Neural progenitor cell (in vitro differentiated cells): ENCODE results near the genes ACKR4, ACAD11 and NPHP3.

DNA sequence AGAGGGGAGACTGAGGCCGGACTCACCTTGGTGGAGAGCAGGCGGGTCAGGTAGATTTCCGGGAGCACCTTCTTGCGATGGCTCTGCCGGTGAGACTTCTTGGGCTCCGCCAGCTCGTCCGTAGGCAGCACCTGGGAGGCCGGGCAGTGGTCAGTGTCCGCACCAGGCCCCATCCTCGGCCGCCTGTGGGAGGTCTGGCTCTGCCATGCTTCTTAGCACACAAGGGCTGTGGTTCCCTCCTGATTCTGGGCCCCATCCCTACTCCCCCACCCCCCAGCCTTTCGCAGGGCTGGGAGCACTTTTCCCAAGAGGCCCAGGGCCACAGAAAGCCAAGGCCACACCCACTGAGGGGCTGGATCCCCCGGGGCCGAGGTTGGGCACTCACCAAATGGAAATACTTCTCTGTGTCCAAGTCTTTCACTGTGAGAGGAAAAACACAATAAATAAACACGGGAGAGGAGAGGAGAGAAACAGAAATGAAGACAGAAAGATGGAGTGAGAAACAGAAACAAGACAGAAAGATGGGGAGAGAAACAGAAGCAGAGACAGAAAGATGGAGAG, 17.4 kb downstream of the H1-8 start:
- RAMPAGE, long total RNA = no peak

- RAMPAGE, long total RNA = no peak
These were observed 24.6 kb downstream of the H1-8 start for GRCh38 chr3:129567562-129567971.

GRCh38 chr3:129570728-129571433, 27.9 kb downstream of the H1-8 start:
- RAMPAGE, long total RNA = no peak

DNA sequence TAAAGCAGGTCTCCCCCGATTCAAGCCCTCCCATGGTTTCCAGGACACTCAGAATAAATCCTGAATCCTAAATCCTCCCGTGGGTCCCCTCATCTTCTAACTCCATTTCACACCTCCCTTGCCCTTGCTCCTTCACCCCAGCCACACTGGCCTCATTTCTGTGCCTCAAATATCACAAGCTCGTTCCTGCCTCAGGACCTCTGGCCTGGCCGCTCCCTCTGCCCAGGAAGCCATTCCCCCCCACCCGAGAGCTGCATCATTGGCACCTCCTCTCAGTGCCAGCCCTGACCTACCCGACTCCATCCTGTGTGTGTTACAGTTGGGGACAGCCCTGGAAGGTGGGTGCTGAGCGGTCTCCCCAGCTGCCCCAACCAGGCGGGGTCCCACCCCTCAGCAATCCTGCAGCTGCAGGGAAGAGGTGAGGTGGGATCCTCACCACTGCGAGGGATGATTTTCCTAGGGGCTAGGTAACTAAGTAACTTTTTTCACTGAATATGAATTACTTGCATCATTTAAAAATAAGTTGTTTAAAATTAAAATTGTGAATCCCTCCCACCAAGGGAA, 14.5 kb downstream of the PLXND1 start:
- RAMPAGE, long total RNA = no peak

GRCh38 chr3:129599083-129599493, 7.4 kb downstream of the PLXND1 start:
- RAMPAGE, long total RNA = no peak

DNA sequence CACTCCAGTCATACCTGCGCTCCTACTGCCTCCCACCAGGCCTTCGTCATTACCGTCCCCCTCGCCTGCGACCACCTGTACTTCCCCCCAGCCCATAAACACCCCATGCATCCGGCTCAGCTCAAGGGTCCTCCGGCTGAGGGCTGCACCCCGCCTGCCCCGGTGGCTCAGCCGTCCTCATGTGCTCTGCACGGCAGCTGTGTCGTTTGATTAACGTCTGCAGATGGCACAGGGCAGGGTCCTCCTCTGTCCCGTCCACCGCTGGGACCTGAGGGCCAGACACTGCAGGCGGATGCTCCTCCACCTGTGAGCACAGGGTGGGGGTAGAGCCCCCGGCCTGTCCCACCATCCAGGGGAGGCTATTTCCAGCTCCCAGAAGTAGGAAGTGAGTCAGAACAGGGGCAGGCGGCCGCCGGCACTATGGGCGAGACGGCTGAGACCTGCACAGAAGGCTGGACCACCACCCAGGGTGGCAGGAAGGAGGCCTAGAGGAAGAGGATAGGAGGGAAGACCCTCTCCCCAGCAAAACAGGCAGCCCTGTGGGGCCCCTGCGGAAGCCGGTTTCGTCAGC, 12.4 kb upstream of the PLXND1 start:
- RAMPAGE, long total RNA = no peak

DNA sequence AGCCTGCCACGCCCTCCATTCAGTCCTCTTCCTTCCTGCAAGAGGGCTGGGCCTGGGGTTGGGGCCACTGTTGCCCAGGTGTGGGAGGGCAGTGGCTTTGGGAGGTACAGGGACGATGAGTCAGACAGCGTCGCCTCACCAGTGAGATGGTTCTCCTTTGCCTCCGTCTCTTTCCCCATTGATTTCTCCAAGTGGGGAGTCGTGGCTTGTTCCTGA, 13.0 kb downstream of the ALG1L2 start:
- RAMPAGE, long total RNA = no peak

GRCh38 chr3:130111345-130111948, 29.8 kb downstream of the ALG1L2 start:
- RAMPAGE, long total RNA = no peak

GRCh38 chr3:130705511-130705899, 41.1 kb downstream of the PIK3R4 start:
- RAMPAGE, long total RNA = no peak

GRCh38 chr3:130729009-130729486, 17.6 kb downstream of the PIK3R4 start:
- RAMPAGE, long total RNA = no peak

GRCh38 chr3:130841351-130841963, 52.4 kb upstream of the ATP2C1 start:
- RAMPAGE, long total RNA = no peak

DNA sequence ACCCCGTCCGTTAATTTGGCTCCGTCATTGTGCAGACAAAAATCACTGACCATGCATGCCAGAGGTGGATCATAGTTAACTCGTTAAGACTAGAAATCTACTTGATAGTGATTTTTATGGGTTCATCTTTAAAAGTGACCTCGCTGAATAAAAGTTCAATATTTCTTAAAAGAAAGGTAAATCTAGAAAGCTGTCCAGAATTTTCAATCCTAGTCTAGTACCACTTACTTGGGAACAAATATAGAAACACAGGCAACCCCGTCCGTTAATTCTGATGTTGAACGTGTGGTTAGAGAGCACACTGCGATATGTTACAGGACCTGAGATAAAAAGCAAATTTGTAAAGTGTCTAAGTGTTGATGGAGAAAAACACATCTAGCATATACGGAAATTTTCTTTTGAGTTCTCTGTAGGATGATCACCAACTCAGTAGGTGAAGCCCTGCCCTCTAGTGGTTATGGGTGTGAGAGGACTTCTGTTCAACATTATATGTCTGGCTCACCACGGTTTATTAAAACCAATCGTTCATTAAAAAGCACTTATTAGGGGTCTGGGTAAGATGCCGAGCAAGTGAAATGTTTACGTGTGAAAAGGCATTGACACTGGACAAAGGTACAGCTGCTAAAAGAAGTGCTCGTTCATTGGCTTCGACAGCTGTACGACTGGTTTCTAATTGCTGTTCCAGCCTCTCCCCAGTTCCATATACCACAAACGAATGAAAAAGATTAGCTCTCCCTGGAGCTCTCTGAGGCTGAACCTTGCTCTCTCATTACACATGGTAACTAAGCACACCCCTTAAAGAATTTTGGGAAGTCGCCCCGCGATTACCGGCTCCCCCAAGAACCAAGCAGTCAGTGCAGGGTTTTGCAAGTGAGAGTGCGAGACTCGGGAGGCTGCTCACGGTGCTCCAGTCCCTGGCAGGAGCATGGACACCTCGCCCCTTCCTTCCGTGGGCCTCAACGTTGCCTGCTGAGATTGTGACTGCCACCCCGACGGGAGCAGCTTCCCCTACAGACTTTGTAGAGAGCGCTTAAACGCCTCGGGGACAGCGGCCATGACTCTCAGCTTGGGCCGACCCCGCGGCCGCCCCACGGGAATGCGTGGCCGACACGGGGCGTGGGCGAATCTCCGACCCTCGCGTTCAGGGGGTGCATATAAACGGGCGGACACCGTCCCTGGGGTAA, 864 bp upstream of the ATP2C1 start:
- RAMPAGE, long total RNA = no peak

GRCh38 chr3:131042295-131042813, 15.7 kb downstream of the NEK11 start:
- RAMPAGE, long total RNA = no peak

- RAMPAGE, long total RNA = no peak
These were observed 164.1 kb upstream of the NUDT16 start for GRCh38 chr3:131217385-131217892.

- RAMPAGE, long total RNA = no peak
These were observed 32.6 kb upstream of the ACP3 start for GRCh38 chr3:132284562-132285011.

GRCh38 chr3:132303379-132303787, 13.8 kb upstream of the ACP3 start:
- RAMPAGE, long total RNA = no peak

- RAMPAGE, long total RNA = no peak
These were observed at the start of gene ACKR4 for GRCh38 chr3:132596817-132597376. ACKR4 (plus strand) TSS chr3:132597270.

- RAMPAGE, long total RNA = no peak
These were observed 331 bp downstream of the ACAD11 start for GRCh38 chr3:132659322-132659633.

- RAMPAGE, long total RNA = no peak
These were observed at the start of gene ACAD11 for GRCh38 chr3:132659723-132659897. ACAD11 (minus strand) TSS chr3:132659809.

DNA sequence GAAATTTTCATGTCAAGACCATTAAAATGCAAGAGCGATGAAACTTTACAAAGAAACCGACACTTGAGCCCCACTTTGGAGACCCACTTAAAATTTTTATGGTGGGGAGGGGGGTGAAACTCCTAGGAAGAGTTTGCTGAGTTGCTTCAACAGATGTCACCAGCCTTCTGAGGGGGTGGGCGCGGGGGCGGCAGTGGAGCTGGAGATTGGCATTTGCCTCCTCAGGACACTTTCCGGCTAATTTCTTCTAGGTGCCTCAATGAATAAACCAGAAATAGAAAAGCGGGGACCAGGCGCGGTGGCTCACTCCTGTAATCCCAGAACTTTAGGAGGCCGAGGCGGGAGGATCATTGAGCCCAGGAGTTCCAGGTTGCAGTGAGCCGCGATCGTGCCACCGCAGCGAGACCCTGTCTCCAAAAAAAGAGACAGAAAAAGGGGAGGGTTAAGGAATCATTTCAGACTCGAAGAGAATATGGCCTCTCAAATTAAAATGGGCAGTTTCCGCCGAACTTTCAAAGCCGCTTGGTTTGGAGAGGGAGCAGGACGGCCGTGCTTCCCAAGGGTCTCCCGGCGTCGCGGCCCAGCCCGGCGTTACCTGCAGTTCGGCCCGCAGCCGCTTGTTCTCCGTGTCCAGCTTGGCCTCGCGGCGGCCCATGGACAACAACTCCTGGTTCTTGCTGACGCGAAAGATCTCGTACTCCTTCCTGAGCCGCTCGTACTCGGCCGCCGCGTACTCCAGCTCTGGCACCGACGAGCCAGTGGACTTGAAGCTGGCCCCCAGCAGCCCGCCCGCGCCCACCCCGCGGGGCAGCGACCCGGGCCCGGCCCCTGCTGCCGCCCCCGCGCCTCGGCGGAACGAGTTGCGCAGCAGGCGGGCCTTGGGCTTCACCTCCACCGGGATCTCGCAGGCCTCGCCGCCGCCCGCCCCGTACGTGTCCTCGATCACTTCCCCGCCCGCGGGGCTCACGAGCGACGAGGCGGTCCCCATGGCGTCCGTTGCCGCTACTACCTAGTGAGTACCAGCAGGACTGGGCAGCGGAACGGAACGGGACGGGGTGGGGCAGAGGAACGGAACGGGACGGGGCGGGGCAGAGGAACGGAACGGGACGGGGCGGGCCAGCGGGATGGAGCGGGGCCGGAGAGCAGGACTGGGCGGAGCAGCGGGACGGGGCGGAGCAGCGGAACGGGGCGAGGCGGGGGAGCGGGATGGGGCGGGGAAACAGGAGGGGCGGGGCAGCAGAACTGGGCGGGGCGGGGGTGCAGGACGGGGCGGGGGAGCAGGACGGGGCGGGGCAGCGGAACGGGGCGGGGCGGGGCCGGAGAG, at the start of gene NPHP3:
TSS of gene NPHP3 (minus strand) at position 1,042 of the 1,324 bp plus-strand sequence.
- RAMPAGE, long total RNA = no peak